LUHMES (cell line): ENCODE results near the genes HMGA1 and ILRUN.

DNA sequence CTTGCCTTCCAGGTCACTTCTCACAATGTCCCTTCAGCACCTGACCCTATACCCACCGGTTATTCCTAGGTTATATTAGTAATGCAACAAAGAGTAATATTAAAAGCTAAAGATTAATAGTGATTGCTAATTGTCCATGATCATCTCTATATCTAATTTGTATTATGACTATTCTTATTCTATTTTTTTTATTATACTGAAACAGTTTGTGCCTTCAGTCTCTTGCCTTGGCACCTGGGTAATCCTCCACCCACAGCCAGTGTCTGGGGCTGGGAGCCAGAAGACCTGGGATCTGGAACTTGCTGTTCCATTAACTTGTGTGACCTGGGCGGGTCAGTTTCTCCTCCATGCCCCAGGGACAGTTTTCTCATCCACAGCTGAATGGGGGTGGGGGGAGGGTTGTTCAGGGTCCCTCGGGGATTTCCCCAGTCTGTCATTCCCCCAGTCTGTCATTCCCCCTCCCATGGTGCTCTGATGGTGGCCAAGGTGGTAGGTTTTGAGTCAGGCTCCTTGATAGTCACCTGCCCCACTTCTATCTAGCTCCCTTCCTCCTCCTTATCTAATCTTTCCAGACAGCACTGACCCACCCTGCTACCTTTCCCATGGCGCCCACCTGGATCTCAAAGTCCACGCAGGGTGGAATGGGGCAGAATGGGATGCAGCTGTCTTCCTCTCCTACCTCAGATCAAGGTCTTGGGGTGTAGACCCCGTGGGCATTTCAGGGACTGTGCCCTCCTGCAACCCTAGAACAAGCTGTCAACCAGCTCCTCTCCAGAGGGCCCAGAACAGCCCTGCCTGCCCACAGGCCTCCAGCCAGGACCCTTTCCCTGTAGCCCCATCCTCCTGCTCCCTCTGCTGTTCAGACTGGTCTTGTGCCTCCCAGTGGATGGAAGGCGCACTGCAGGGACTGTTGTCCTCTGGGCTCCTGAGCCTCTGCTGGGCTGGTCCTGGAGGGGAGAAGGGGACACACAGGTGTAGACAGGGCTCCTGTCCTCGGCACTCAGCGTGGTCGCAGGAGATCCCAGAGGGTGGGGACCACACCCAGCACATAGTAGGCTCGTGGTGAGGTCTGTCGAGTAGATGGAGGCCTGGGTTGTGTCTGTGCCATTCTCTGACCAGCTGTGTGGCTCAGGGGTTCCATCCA, 11.1 kb downstream of the ITPR3 start:
- PRO-cap, result no peak

- PRO-cap, result no peak
These were observed 14.7 kb downstream of the UQCC2 start for GRCh38 chr6:33696366-33697662.

DNA sequence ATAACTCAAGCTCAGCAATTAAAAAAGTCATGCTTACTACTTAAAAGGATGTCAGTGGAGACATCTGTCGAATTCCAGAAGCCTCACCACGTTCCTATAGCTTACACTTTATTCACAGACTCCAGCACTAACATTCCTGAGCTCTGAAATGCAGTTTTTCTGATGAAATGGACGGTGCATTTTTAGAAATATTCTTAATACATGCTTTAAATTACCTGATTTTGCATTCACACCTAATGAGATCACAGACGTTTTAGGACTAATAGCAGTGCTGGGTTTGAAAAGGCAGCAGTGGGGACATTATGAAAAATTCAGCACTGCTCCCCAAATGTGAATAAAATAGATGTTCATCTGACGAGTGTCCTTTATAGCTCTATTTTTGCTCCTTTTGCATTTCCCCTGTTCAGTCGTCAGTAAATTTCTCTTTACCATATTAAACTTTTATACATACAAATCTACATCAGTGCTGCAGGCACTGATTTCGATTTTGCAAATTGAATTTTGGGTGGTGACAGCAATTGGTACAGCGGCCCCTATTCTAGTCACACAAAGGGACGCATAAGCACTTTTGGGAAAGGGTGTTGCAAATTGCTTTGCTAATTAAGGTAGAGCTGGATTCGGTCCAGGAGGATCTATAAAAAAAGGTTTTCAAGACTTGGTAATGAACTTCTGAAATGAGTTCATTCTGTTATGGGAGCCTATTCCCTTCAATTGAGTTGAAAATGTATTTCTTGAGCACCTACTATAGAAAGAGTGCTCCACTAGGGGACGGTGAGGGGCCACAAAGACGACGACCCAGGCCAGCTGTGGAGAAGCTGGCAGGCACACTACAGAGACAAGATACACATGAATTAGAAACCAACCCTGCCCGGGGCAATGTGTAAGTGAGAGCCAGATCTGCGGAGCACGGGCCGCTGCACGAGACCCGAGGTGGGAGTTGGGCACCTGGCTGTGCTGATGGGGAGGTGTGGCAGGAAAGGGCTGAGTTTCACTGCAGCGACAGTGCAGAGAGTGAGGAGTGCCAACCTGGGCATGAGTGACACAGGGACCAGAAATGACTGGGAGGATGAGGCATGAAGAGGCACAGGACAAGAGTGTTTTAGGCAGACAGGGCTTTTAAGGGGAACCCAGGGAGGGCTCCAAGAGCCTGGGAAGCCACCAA, 5.5 kb downstream of the UQCC2 start:
- PRO-cap, result no peak

GRCh38 chr6:33739561-33740038, 7.1 kb downstream of the IP6K3 start:
- PRO-cap, result no peak

DNA sequence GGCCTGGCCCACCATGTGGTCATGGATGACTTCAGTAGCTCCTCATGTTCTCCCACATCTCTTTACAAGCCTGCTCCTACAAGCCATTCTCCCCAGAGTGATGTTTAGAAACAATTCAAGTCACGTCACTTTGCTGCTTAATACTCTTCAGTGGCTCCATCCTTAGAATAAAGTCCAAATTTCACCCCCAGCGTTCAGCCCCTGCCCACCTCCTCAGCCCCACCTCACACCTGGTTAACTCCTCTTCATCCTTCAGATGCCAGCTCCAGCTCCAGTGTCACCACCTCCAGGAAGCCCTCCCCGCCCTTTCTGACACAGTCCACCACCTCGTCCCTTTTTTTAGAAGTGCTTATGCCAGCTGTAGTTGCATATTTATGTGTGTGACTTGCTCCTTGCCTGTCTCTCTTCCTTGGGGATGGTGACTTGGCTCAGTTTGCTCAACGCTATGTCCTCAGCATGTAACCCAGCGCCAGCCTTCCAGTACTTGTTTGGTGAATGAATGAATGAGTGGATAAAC, 3.5 kb upstream of the IP6K3 start:
- PRO-cap, result no peak

GRCh38 chr6:33771649-33772329, 17.1 kb downstream of the LEMD2 start:
- PRO-cap, result unidirectional peak, plus-strand start at chr6:33771767; unidirectional peak, plus-strand start at chr6:33771793

DNA sequence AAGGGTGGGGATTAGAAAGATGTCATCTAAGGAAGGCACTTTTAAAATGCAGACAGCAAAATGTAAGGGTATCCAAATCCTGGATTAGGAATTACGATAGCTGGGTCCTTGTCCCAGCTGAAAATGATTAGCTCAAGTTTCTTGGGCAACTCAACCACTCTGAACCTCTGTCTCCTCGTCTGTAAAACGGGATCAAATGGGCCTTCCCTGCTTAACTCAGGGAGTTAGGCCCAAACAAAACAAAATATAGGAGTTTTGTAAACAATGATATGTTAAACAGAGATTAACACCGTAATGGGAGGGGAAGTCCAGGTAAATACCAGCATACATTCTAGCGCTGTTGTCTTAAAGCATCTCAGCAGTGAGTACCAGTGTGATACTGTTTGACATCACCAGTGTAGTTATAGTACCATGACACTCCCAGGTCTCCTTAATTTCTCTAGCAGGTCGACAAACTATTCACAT, 2.0 kb downstream of the LEMD2 start:
- PRO-cap, result no peak

DNA sequence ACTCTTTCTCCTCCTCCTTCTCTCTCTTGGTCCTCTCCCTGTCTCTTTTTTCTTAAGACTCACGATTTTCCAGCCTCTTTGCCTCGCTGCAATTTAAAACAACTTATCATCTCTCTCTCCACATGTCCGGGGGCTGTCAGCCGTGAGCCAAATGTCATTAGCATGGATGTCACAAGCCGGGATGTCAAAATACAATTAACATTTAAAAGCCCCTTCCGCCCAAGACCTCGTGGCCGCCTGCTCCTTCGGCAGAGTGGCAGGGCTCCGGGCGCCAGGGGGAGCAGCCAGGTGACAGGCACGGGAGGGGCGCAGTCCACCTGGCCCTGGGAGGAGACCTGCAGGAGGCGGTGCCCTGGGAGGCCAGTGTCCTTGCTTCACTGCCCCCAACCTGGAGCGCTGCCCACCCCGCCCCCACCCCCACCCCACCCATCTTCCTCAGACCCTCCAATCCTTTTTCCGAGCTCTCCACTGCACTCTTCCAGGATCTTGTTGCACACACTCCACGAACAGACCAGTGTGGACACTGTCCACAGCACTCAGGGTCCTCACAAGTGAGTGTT, 5.5 kb upstream of the GRM4 start:
- PRO-cap, result no peak

DNA sequence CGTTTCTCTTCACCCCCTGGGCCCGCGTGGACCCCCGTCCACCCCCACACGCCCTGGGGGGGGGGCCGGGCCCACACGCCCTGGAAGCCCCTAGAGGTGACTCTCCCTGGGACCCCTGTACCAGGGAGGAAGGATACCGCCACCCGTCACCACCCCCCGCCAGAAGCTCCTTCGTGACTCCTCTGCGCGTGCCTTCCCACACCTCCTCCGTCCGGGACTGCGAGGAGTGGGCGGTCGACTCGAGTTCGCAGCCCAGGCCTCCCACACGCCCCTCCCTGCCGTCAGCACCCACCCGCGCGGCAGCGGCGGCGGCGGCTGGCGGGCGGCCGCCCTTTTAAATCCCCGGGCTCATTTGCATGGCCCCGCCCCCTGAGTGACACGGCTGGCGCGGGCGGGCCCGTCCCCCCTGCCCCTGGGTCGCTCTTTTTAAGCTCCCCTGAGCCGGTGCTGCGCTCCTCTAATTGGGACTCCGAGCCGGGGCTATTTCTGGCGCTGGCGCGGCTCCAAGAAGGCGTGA, at the start of gene HMGA1:
HMGA1 (plus strand) TSS at position 423 of the 517 bp plus-strand sequence.
- PRO-cap, result bidirectional peak, plus-strand start at position 455 of the sequence, minus-strand start at position 308 of the sequence

- PRO-cap, result unidirectional peak, minus-strand start at chr6:34238758
These were observed 1.9 kb downstream of the HMGA1 start for GRCh38 chr6:34238438-34239048.

GRCh38 chr6:34288325-34289197, 39.8 kb upstream of the SMIM29 start:
- PRO-cap, result no peak

GRCh38 chr6:34298842-34299146, 50.0 kb upstream of the SMIM29 start:
- PRO-cap, result no peak

GRCh38 chr6:34301307-34302171, 52.7 kb upstream of the SMIM29 start:
- PRO-cap, result no peak

GRCh38 chr6:34341700-34342124, 50.8 kb downstream of the NUDT3 start:
- PRO-cap, result no peak

- PRO-cap, result unidirectional peak, plus-strand start at chr6:34391207; bidirectional peak, plus-strand start at chr6:34391295, minus-strand start at chr6:34391253
These were observed 1.7 kb downstream of the NUDT3 start for GRCh38 chr6:34390409-34391470.

- PRO-cap, result no peak
These were observed 39.7 kb upstream of the SPDEF start for GRCh38 chr6:34595663-34596446.

DNA sequence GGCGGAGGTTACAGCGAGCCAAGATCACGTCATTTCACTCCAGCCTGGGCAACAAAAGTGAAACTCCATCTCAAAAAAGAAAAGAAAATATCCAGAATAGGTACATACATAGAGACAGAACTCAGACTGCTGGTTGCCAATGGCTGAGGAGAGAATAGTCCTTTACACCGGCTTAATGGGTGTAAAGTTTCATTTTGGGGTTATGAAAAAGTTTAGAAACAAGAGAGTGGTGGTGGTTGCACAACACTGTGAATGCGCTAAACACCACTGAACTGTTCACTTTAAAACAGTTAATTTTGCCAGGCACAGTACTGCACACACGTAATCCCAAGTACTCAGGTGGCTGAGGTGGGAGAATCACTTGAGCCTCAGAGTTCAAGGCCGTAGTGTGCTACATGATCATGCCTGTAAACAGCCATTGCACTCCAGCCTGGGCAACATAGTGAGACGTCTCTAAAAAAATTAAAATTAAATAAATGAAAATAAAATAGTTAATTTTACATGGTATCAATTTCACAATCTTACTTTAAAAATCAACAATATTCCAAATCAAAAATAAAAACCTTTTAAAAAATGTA, 7.6 kb downstream of the ILRUN start:
- PRO-cap, result no peak

- PRO-cap, result bidirectional peak, plus-strand start at chr6:34696971, minus-strand start at chr6:34696878
These were observed at the start of gene ILRUN for GRCh38 chr6:34695963-34697057. TSS of gene ILRUN (minus strand) at chr6:34696767.

DNA sequence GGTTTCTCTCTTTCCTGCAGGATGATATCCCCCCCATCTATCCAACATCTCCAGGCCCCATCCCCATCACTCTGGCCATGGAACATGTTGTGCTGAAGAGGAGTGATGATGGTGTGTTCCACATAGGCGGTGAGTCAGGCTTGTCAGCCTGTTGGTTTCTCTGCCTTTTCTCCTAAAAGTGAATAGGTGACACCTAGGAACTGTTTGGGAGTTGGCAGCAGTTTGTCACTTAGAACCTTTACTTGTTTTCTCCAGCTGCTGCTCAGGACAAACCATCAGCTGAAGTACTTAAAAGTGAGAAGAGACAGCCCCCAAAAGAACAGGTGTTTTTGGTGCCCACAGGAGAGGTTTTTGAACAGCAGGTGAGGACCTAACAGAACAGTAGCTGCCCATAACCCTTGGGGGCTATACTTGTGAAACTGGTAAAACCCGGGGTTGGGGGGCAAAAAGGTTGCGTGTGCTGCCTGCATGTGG, 16.2 kb downstream of the TAF11 start:
- PRO-cap, result no peak

- PRO-cap, result no peak
These were observed 120.2 kb downstream of the TCP11 start for GRCh38 chr6:35020753-35021611.